Gallbladder (tissue), 1 donor: ENCODE measurements around the genes RWDD3 and FRRS1.

- PRO-cap = unidirectional peak, plus-strand start at chr1:94538497
These were observed 3.4 kb downstream of the F3 start for GRCh38 chr1:94538031-94538735.

DNA sequence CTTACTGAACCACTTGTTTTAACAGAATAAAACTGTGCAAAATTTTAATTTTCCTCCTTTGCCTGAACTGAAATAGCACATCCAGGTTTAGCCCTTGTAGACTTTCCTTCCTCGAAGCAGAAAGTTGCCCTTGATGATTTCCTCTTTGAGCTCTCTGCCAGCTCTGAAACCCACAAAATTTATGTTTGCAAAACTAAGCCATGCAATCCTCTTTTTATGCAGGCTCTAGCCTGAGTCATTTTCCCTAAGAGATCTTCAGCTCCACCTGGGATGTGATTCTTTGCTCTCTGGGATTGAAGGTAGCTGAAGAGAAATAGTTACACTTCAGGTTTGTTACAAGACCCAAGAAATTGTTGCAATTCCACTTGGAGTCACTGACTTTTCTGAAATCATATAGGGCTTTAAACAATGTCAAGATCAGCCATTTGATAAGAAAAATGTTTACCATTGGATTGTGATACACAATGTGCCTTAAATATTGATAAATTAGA, 1.5 kb upstream of the F3 start:
- PRO-cap = no peak

GRCh38 chr1:94602250-94602944, 60.8 kb upstream of the F3 start:
- PRO-cap = no peak

GRCh38 chr1:94614856-94615356, 73.3 kb upstream of the F3 start:
- PRO-cap = no peak

DNA sequence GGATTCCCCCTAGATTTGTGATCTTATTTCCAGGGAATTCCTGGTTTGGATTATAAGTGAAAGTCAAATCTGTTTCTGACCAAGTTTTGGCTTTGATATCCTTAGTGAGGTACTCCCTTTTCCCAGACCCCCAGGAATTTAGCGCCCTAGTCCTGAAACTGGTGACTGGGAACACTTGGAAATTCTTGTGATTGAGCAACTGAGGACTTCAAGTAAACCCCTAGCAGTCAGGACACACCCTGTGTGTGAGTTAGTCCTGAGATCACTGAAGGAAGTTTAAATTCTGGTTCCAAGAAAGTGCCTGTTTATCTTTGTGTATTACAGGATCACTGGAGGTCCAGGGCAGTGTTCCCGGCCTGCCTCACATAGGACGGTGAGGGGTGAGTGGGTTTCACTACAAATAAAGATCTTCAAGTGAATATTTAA, 95.1 kb upstream of the F3 start:
- PRO-cap = no peak

GRCh38 chr1:94820963-94821584, 917 bp downstream of the SLC44A3 start:
- PRO-cap = no peak

- PRO-cap = no peak
These were observed 4.2 kb downstream of the CNN3 start for GRCh38 chr1:94922445-94923469.

- PRO-cap = no peak
These were observed 29.0 kb upstream of the CNN3 start for GRCh38 chr1:94955637-94956536.

GRCh38 chr1:94961597-94961993, 34.7 kb upstream of the CNN3 start:
- PRO-cap = no peak

DNA sequence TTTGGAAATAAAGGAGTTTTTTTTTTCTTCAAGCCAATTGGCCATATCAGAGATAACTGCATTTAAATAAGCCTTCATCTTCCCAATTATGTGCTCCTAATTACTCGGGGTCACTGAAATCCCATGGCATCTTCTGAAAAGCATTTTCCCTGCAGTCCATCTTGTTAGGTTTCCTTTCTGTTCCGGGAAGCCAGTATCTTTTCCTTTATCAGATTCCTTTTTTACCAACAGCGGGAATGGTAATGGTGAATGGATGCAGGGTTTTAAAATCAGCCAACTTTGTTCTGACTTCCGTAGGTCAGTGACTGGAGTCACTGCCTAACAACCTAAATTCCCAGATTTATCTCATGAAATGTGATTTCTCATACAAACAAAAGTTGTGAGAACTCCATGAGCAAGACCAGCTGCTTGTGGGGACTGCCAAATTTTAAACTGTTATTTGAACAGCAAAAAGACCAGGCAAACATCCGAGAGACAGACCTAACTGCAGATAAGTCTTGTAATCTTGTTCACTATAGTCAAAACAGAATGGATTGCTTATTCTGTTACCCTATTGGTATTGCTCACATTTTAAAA, 1.3 kb upstream of the RWDD3 start:
- PRO-cap = no peak

DNA sequence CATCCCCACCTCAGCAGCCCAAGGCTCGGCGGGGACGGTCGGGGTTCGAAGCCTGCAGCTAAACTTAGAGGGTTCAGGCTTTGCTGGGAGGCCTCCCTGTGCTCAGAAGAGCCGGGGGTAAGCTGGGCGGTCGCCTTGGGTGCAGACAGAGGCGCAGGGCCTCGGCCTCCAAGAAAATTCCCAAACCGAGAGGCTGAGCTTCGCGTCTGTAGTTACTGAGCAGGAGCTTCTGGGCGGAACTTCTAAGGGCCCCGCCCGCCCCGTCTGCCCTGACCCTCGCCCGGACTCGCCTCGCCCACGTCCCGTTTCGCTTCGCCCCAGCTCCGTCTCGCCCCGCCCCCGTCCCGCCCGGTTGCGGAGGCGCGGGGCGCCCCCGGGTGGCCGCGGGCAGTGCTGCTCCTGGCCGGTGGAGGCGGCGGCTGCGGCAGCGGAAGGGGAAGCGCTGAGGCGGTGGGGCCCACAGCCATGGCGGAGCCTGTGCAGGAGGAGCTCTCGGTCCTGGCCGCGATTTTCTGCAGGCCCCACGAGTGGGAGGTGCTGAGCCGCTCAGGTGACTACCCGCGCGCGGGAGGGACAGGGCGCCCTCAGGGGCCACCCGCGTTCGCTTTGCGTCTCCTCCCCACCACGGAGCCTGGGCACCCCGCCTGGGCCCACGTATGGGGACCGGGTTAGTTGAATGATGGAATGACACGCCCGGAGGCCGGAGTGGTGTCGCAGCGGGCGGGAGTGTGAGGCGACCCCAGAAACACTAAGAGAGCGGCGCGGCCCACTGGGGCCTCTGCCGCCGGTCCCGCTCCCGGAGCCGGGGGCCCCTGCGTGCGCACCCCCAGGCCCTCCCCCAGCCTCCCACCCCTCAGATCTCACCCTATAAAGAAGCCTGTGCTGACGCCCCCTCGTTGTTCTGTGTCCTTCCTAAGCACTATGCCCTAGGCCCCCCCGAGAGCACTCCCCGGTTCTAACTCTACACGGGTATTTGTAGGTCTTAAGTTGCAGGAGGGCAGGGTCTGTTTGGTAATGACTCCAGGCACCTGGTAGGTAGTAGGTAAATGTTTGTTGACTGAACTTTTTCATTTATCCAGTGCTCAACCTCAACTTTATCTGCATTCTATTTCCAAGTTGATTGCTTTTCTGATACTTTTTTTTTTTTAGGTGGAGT, at the start of gene RWDD3:
Gene RWDD3, plus strand, starts transcription at position 445 of the 1,156 bp plus-strand sequence.
- PRO-cap = bidirectional peak, plus-strand start at position 460 of the sequence, minus-strand start at position 214 of the sequence

GRCh38 chr1:97660515-97661346, 260.1 kb downstream of the DPYD start:
- PRO-cap = no peak

DNA sequence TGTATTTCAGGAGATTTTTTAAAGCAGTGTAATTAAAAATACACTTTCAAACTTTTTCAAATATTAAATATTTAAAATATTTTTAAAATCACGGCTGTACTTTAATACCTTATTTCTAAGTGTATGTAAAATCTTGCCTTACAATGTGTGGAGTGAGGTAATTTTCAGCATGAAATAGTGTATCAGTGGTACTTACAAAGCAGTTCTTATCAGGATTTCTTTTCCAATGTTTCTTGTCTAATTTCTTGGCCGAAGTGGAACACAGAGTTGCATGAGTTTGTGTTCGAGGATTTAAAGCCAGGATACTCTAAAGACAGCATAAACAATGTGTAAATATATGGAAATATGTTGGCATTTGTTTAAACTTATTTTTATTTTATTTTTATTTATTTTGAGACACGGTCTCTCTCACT, 37.8 kb downstream of the DPYD start:
- PRO-cap = no peak

DNA sequence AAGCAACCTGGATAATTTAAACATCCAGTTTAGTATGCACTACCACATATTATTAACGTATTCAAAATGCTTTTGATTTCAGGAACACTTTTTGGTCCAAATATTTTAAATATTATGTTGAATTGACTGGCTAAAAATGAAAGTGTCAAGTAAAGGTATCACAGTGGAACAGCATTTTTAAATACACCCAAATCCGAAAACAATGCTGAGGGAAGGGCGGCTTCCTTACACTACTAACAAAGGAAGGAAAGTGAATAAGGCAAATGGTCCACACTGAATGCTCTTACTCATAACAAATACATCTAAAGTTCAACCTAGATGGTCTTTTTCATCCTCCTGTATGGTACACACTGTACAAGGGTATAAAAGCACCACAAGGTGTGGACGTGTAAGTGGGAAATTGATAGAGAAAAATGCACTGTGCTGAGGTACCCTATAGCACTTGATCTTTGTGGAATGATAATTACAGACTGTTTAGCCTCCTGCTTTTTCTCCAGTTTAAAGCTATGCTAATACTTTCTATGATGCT, 7.1 kb upstream of the PALMD start:
- PRO-cap = no peak

DNA sequence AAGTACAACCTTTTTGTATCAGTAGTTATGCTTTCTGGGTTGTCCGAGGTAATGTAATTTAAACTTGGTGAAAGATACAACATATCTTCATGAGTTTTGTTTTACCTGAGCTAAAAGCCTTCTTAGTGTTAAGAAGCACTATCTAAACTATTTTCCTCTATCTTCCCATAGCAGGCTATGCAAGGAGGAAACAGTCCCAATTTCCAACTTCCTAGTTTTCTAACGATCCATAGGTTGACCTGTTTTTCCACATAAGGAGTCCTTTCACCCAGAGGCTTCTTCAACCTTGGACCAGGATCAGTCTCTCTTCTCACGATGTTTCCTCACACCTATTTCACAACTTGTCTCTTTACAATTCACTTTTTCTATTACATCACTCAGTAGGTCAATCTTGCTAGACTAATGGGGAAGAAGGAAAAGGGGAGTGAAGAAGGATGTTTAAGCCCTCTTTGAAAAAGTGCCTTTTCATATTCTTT, 15.8 kb downstream of the PALMD start:
- PRO-cap = no peak

GRCh38 chr1:99704290-99704969, 58.5 kb downstream of the PALMD start:
- PRO-cap = no peak

DNA sequence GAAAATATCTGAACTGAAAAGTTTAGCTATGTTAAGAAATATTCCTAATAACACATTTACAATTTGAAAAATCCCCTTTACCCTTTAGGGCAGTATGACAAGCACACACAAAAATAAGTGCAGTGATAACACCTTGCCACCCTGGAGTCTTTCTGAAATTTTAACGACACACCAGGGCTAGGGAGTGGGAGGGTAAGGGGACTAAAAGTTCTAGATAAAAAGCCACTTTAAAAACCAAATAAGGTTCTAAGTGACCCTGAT, 543 bp downstream of the FRRS1 start:
- PRO-cap = no peak

- PRO-cap = unidirectional peak, minus-strand start at chr1:99766550
These were observed at the start of gene FRRS1 for GRCh38 chr1:99766223-99766986. TSS of gene FRRS1 (minus strand) at chr1:99766635.

DNA sequence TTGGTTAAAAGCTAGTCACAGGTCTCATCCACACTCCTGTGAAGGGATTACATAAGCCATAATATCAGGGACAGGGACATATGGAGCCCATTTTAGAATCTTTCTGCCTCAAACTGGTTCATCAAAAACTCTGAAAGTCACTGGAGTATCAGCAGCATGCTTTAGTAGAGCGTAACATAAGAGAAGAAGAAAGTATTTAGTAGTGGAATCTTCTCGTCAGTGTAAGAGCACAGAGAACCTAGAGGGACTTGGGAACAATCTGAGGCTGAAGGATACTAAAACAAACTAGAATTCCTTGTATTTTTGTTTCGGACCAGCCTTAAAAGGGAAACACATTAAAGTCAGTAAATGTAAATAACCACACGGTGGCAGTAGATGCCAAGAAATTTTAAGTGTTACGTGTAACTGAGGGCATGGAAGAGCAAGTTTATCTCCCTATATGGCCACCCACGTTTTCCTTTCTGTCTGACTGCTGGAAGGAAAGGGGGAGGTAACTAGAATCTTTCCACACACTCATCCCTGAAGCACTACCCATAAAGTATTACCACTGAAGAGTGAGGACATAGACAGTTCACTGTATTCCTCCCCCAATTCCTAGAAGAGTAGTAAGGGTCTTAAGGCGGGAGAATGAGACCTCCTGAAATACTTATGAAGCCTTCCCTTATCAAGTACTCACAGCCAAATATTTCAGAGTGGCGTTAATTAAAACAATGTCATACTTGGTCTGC, 41.5 kb upstream of the AGL start:
- PRO-cap = no peak

- PRO-cap = no peak
These were observed 31.9 kb upstream of the AGL start for GRCh38 chr1:99818267-99818569.